ENCODE measurements around the genes SRSF11, NEGR1 and RABGGTB.

DNA sequence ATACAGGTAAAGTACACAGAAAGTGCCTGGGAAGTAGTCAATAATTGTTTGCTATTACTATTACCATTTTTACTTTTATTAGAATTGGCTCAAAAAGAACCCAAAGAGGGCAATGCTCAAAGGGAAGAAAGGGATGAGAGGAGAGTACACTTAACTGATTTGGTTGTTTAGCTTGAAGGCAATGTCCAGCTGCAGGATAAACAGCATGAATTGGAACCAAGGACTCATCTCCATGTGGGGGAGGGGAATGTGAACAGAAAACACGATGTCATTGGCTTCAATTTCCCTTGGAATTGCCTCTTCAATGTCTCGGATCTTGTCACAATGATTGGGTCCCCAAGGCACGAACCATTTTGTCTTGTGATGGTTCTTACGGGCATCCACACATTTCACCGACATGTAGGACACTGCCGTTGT is 38.5 kb downstream of the WLS start:
- PRO-cap = no peak

- PRO-cap = bidirectional peak, plus-strand start at chr1:70221460, minus-strand start at chr1:70221305
Measured at GRCh38 chr1:70221186-70222435, at the start of gene SRSF11. SRSF11 (plus strand) TSS chr1:70221380.

DNA sequence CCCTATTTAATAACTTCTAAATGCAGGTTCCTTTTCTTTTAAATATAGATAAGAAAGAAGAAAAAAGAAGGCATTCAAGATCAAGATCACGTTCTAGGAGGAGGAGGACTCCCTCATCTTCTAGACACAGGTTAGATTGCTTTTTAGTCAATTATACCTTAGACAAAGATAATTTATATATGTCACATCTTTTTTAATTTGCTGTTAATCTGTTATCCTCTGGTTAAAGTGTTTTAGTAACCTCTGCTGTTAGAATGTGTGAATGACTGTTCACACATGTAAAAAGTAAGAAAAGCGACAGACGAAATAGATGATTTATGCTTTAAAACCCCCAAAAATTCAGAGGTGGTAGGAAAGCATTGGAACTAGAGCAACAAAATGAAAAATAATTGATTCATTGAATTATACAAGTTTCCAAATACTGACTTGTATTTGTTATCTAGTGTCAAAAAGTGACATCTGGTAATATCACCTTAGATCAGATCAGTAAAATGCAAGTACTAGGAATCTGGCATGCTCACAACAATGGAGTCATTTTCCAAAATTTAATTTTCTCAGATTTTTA is 18.3 kb downstream of the SRSF11 start:
- PRO-cap = no peak

DNA sequence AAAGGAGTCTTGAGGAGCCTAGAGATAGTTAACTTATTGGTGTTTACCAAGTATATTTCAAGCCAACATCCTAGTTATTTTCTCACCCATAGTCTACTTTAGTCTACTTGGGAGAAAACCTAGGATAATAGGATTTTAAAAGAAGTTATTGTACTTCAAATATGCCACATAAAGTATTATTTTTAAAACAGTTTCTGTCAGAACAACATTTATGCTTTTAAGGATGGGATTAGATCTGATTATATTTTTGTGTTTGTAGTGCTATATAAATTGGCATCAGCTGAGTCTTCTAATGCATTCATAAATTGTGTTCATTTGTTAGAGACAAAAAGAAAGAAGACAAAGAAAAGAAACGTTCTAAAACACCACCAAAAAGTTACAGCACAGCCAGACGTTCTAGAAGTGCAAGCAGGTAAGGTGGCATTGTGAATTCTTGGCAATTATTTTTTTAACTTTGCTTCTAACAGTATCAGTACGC is 25.4 kb downstream of the SRSF11 start:
- PRO-cap = no peak

GRCh38 chr1:70246974-70247449 is 25.8 kb downstream of the SRSF11 start:
- PRO-cap = no peak

DNA sequence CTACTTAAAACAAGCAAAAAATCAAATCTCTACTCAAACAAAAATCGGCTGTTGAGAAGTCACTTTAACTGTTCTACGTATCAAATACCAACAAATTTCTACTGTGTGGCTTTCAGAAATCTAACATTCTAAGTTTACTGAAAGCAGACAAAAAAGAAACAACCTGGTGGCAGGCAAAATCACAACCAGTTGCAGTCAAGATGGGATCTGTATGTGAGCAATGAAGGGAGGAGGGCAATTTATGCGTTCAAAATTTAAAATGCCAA is 1.2 kb downstream of the ANKRD13C start:
- PRO-cap = no peak

DNA sequence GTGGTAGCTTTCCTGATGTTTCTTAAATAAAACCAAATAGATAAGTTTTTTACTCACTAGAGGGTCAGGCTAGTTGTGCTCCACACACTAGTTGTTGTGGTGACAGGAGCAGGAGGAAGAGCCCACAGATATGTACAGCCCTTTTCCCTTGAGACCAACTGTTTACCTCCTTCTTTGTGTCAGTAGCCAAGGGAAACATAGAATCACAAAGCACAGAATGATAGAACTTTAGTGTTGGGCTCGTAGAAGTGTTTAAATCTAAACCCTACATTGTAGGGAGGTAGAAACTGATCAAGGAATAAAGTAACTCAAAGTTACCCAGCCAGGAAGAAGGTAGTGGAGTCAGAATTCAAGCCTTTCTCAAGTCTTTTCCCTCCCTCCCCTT is 309.1 kb downstream of the CTH start:
- PRO-cap = no peak

- PRO-cap = no peak
Measured at GRCh38 chr1:71067254-71068003, 13.4 kb downstream of the ZRANB2 start.

- PRO-cap = no peak
Measured at GRCh38 chr1:71513897-71514601, 433.2 kb upstream of the ZRANB2 start.

DNA sequence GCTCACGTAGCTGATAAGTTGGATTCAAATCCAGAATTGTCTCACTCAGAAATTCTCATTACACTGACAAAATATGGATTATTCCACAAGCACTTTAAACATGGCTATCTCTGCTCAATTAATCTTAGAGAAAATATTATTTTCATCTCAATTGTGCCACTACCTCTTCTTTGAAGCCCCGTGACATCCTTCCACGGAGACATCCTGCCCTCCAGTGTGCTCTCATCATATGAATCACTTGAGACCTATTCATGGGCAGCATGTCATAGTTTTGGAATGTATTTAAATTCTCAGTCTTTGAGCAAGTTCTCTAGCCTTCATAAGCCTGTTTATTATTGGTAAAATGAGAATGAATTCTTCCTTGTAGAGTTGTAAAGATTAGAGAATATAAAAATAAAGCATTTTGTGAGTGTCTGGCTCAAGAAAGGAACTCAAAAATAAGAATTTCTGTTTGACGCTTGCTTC is 557.2 kb upstream of the ZRANB2 start:
- PRO-cap = no peak

GRCh38 chr1:72282273-72283151 is at the start of gene NEGR1:
NEGR1 (minus strand) TSS chr1:72282539.
- PRO-cap = no peak

GRCh38 chr1:74578544-74578964 is 66.1 kb upstream of the LRRC53 start:
- PRO-cap = no peak

- PRO-cap = bidirectional peak, plus-strand start at chr1:74731634, minus-strand start at chr1:74731641
Measured at GRCh38 chr1:74731005-74732254, 1.4 kb downstream of the CRYZ start.

DNA sequence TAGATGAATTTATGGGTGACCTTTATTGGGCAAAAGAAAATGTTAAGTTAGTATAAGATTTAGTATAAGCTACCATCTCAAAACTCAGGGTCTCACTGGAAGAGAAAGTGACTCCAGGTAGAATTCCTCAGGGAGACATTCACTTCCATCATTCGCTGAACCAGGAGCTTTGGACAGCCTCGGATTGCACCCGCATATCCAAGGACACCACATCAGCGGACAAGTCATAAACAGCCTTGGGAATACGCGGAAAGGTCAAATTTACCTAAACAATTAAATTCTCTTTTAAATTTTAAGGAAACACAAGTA is 686 bp upstream of the ACADM start:
- PRO-cap = no peak

- PRO-cap = bidirectional peak, plus-strand start at chr1:75786265, minus-strand start at chr1:75786090
Measured at GRCh38 chr1:75785933-75786946, at the start of gene RABGGTB. RABGGTB (plus strand) TSS chr1:75786256.

- PRO-cap = no peak
Measured at GRCh38 chr1:76501074-76502184, 365.9 kb upstream of the ST6GALNAC5 start.

DNA sequence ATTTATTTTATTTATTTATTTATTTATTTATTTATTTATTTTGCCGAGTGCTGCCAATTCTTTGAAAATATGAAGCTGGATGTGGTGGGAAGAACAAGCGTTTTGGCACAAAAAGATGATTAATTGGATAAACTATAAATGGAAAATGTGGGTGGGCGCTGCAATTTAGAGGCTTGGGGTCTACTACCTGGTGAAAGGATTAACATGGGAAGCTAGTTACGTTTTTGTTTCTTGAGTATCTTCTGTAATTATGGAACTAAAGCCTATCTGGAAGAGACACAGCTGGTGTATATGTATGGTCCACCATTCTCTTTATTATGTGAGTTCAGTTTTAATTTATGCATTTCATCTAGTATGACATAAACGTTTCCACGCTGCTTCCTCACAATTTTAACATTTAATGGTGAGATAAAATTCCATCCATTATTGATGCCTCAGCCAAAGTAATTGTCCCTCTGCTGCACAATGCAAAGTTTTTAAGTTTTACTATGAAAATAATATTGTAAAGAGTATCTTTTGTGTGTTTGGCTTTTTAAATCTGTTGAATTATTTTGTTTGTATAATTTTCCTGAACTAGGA is 573 bp upstream of the PIGK start:
- PRO-cap = no peak

DNA sequence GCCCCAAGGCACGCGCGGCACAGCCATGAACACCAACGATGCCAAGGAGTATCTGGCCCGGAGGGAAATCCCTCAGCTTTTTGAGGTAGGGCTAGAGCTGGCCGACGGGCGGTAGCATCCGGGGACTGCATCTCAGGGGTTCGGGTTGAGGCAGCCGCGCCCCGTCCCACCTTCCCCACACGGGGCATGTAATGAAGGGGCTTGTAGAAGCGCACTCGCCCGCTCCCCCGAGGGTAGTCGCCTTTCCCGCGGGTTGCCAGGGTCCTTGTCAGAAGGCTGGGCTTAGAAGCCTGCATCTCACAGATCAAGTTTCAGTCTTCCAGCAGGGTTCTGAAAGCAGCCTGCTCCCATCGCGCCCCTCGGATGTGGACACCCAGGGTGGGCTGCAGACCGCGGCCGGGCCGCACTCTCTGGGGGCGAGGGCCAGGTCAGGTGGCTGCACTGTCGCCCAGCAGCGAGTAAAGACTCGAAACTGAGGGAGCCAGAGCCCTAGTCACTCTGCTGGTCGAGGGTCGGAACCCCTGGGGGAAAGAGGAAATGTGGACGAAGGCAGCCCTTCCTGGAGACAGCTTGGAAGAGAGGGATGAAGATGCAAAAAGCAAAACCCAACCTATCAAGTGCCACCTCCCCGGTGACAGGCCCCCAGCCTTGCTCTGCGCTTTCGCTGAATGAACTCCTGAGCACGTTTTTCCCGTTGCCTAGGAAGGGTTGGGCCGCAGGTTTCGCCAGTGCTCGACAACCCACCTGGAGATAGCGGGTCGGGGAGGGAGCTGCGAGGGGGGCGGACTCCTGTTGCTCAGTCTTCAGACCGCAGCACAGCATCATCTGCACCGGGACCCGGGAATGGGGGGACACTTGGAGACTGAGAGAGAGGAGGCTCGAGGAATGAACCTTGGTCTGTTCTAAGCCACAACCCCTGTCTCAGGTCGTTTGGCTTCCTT is 740 bp downstream of the AK5 start:
- PRO-cap = no peak

DNA sequence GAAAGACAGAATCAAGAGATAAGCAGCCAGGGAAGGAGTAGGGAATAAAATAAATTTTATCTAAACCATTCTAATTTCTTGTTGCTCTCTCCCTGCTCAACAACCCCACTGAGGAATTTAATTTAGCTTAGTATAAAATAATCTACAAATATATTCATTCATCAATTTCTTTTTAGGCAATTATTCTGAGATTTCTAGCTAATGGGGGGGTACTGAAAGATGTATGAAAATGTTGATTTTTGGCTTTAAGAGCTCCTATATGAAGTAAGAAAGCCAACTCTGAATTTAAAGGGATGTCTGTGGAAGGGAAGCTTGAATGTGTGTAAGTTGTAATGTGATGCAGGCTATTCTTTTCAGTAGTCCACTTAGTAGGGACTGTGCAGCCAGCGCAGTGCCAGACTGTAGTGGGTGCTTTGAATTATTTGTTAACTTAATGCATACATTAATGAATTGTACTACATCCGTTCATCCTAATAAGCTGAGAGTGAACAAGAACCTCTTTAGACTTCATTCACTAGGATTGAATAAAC is 72.4 kb downstream of the AK5 start:
- PRO-cap = no peak

- PRO-cap = no peak
Measured at GRCh38 chr1:77371025-77371442, 89.2 kb downstream of the AK5 start.

All from Metastatic Lung Carcinoma in the Adrenal Gland (tissue), 1 donor.